Aorta (tissue), 1 donor: Measurements from ENCODE around the gene ZNF2.

- PRO-cap: no peak
Measured at GRCh38 chr2:88856327-88857178, 165.1 kb downstream of the RPIA start.

DNA sequence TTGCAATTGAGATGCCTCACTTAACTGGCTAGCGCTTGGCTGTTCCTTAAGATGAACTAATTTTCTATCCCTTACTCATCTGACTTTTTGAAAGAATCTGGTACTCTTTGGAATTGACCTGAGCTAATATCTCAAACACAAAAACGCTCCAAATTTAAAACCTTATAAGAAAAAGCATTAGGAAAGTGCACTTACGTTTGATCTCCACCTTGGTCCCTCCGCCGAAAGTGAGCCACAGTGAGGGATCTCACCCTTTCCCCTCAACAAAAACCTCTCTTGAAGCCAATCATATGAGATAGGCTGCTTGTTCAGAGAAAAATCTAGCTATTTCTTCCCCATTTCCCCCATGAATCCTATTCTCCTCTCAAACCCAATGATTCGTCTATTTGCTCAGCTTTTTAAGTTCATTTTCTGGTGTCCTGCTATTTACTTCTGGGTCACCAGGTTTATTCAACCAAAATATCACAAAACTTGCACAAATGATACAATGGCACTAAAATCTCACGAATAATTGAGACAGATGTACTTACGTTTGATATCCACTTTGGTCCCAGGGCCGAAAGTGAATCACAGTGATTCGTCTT is 169.3 kb downstream of the RPIA start:
- PRO-cap: no peak

- PRO-cap: no peak
Measured at GRCh38 chr2:88885871-88886398, 194.5 kb downstream of the RPIA start.

DNA sequence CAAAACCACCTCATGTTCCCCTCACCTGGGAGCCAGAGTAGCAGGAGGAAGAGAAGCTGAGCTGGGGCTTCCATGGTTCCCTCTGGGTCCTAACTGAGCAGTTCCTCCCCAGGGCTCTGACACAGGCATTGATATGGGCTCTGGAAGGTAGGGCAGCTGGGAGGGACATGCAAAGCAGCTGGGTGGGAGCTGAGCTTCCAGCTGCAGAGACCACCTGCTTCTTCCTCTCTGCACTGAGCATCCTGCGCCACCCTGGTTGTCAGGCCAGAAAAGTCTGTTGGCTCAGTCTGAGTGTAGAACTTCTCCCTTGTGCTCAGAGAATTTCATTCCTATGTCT is 336.1 kb downstream of the RPIA start:
- PRO-cap: no peak

- PRO-cap: no peak
Measured at GRCh38 chr2:89117549-89118070, 426.1 kb downstream of the RPIA start.

- PRO-cap: unidirectional peak, plus-strand start at chr2:89585734
Measured at GRCh38 chr2:89585236-89586120, 894.0 kb downstream of the RPIA start.

GRCh38 chr2:95114934-95115421 is 6.6 kb downstream of the MRPS5 start:
- PRO-cap: no peak

DNA sequence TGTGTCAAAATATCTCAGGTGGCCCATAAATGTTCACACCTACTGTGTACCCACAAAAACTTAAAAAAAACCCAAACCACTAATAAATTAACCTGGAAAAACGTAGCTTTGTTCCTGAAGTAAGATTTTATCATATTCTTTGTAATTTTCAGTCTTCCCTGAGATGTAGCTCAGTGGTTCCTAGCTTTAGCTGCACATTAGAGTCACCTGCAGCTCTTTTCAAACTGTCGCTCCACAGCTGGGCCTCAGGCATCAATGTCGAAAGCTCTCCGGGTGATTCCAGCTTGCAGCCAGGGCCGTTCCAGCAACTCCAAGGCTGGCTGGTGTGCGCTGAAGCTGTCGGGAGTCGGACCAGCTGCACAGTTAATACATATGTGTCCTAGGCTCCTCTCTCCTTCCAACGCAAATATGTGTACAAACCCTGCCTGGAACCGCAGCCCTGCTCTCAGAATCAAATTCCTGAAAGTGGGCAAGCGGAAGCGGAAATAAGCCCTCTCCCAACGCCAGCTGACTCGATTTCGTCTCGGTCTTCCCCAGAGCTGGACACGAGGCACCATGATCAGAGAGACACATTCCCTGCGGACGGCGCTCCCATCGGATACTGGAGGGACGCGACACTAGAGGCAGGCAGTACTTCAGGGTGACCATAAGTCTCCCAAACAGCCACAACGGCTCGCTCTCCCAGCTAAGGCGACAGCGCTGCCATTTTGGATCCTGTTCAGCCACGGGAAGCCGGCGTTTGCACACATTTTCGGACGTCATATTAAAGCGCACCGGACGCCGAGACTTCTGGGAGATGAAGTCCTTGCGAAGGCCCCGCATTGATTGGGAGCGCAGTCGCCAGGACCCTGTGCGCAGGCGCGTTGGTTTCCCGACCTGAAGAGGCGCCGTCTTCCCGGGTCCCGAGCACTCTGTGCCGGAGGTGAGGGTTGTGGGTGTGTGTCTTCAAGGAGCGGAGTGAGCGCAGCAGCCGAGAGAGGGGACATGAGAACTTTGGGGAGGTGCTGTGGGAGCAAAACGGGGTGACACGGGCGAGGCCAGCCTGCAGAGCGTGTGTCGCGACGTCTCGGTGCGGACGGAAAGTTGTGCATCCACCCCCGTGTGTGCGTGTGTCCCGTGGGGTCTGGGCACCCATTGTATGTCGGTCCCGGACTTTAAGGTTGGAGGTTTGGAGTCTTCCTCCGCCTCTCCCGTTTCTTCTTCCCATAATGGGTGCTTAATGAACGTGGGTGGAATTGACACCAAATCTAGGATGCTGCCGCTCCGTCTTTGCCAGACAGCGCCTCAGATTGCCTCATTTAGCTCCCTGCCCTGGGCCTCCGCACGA is at the start of gene ZNF2:
Gene ZNF2, plus strand, starts transcription at position 871 of the 1,327 bp plus-strand sequence.
- PRO-cap: unidirectional peak, minus-strand start at position 458 of the sequence; bidirectional peak, plus-strand start at position 881 of the sequence, minus-strand start at position 716 of the sequence

DNA sequence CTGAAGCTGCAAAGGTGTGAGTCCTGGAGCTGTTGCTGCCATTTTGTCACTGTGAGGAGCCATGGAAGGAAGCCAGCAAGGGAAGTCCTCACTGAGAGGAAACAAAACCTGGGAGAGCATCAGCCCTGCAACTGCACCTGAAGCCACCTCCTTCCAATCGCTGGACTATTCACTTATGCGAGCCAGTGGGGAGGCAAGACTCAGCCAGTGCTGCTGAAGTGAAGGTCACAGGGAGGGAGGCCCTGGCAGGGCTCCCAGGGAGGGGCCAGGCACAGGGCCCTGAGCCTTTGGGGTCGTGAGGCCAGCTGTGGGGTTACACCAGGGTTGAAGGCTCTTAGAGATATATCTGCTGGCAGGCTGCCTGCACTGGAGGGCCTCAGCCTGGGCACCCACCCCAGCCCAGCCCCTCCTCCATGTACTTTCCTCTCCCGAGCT is 10.7 kb upstream of the FAHD2A start:
- PRO-cap: no peak

- PRO-cap: no peak
Measured at GRCh38 chr2:95682500-95683417, 91.0 kb downstream of the TRIM43 start.

- PRO-cap: no peak
Measured at GRCh38 chr2:95827083-95828081, 164.2 kb downstream of the ANKRD36C start.

DNA sequence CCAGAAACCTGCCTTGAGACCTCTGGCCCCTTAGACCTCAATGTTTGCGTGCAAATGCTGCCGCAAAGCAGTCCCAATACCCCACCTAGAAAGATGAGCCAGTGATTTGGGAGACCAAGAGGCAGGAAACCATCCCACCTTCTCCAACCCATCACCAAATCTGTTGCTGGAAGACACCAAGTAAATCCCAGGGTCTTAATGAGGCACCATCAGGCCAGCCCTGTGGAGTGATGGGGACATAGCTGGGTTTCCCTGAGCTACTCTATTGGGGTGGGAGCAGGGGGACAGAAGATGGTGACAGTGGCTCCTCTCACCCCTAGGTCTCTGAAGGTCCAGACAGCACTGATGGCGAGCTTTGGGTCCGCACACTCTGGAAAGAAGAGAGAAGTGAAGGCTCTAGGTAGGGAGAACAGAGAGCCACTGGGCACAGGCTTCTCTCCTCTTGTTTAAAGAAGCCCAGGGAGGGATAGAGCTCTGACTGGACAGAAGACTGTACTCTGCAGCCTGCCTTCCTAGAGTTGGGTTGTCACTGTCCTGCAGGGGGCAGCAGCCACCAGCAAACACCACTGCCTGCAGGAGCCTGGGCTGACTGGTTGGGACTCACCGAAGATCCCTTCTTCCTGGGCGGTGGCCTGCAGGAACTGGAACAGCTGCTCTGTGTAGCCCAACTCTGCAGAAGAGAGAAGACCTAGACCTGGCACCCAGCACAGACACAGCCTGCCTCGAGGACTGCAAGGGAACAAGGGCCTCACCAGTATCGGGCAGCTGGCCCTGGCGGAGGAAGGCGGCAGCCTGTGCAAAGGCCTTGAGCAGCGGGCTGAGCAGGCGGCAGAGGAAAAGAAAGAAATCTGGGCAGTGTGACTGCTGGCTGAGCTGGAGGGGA is 12.1 kb downstream of the GPAT2 start:
- PRO-cap: no peak

GRCh38 chr2:96082732-96083151 is 33.6 kb downstream of the ADRA2B start:
- PRO-cap: no peak

GRCh38 chr2:96147624-96148085 is 2.4 kb upstream of the DUSP2 start:
- PRO-cap: no peak

DNA sequence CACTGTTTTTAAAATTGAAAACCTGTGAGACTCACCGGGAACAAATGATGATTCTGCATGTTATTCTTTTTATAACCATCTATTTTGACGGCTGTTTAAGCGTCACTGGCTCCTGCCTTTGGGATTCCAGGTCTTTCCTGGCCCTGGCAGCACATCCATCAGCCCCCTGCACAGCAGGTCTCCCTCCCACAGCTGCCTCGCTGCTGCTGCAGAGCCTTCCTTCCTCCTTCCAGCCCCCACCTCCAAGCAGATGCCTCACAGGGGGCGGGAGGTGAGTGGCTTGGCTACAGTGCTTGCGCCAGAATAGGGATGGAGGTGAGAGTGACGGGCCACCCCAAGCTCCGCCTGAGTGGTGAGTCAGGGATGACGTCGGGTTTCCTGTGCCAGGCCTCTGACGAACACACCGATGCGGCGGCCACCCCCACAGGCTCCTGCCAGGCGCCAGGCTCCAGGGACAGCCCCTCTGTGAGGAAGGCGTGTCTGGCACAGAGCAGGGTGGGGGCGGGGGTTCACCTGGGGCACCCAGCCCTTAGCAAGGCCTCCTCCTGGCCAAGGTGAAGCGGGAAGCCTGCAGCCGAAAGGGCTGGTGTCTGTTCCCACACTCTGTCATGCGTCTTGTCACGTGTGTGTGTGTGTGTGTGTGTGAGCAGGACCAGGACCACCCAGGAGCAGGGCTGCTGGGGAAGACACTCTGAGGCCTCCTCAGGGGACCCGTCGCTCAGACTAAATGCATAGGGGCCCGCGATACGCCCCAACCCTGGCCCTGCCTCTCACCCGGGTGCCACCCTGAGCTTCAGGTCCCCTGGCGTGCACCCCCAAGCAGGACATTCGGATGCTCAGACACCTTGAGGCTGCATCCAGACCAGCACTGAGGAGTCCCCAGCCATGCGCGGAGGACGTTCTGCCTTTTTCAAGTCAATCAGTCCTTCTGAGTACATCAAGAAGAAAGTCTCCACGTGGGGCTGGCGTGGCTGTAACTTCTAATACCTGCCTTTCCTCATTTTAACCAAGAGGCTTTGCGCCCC is 3.4 kb upstream of the DUSP2 start:
- PRO-cap: no peak

GRCh38 chr2:96184094-96184878 is 24.3 kb downstream of the STARD7 start:
- PRO-cap: no peak

DNA sequence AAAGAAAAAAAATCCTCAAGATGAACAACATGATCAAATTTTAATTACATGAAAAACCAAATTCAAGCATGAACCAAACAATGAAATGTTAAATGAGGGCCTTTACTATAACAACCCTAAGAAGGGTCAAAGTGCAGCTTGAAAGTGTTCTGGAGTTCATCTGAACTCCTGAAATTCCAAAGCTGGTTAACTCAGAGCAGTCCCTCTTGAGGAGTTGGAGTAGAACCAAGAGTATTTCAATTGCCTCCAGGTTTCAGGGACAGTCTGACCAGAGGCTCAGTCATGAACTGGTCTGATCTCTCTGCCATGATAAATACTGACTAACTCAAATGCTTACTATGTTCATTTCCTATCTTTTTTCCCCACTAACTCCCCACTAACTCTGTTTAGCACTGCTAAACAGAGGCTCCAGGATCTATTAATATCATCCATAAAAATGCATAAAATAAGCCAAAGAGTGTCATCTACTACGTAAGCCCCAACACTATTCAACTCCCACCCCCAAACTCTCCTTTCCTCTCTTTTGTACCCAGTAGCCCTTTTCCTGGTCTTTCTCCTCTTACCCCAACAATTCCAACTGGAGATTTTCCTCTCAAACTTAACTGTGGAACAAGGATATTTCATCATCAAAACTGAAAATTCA is 2.7 kb downstream of the STARD7 start:
- PRO-cap: no peak

- PRO-cap: no peak
Measured at GRCh38 chr2:96287284-96287590, 18.1 kb downstream of the SNRNP200 start.

DNA sequence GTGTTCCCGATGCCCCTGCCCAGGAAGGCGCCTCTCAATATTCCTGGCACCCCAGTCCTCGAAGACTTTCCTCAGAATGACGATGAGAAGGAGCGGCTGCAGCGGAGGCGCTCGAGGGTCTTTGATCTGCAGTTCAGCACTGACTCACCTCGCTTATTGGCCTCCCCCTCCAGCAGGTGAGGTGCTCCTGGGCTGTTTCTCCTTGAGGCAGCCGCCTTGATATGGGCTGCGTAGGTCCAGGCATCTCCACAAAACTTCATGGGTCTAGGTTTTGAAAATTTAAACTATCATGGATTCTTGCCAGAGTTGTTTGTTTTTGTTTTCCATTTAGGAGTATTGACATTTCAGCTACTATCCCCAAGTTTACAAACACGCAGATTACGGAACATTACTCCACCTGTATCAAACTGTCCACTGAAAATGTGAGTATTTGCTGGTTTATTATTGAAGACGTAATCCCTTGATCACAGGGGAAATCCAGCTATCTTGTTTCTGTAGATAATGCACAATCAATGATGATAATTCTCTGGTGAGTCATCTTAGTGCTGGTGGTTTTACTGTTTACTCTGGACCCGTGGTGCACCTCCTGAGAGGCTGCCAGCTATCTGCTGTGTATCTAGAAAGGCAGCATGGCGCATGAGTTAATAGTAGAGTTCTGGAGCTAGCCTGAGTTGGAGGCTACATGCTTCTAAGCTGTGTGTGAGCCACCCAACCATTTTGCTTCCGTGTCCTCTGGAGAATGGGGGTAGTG is 6.3 kb downstream of the NCAPH start:
- PRO-cap: no peak

GRCh38 chr2:96404840-96405471 is 69.4 kb downstream of the NCAPH start:
- PRO-cap: no peak